GM19240 (cell line): ENCODE measurements around the genes GOLGA8G, GOLGA8T and GOLGA8R.

DNA sequence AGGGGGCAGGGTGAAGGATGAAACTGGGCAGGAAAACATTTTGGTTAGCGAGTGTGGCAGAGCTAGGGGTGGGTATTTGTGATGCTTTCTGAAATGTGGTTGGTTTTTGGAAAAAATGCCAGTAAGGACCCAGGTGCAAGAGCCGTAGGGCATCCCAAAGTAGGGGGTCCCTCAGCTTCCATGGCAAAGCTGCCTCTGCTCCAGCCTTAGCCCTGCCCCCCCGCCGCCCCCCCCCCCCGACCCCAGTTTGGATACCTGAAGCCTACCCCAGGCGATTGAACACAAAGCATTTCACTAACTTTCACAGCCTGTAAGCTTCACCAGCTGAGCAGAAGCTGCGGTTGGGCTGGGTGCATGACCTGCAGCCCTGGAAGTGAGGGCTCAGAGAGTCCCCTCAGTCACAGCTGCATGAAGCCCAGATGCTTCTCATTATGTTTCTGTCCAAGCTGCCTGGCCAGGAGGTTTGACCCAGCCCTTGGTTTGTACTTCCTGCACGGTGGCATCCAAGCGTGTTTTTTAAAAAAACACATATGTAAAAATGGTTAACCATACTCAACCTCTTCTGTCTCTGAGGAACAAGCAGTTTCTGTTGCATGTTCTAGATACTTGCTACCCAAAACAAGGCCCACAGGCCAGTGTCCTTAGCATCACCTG, 75.8 kb upstream of the ATP10A start:
- RRBS: no CpG with 5 or more reads among the region's 9 CpGs

GRCh38 chr15:25971101-25971574, 108.0 kb upstream of the ATP10A start:
- RRBS: no CpG with 5 or more reads among the region's 7 CpGs

GRCh38 chr15:26628742-26629849, 143.8 kb downstream of the GABRB3 start:
- RRBS: 85% methylated on average over 8 of the region's 49 CpGs

DNA sequence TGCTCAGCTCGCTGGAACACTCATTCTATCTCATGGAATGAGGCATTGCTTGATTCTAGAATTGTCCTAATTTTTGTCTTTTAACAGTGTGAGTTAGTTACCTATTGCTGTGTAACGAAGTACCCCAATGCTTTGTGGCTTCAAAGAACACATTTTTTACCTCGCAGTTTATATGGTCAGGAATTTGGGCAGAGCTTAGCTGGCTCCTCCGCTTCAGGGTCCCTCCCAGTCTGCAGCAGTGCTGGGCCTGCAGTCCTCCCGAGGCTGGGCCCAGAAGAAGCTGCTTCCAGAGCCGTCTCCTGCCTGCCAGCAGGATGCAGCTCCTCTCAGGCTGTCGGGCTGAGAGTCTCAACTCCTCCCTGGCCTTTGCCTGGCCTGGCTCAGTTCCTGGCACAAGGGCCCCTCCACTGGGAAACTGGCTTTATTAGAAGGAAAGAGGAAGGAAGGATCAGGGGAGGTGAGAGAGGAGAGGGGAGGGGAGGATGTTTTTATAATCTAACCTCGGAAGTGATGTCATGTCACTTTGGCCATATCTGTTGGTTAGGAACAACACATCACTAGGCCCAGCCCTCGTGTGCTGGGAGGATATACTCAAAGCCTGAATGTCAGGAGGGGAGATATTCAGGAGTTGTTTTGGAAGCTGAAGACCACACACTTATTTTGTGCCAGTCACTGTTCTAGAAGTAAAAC, 72.8 kb downstream of the GABRG3 start:
- RRBS: no CpG with 5 or more reads among the region's 9 CpGs

DNA sequence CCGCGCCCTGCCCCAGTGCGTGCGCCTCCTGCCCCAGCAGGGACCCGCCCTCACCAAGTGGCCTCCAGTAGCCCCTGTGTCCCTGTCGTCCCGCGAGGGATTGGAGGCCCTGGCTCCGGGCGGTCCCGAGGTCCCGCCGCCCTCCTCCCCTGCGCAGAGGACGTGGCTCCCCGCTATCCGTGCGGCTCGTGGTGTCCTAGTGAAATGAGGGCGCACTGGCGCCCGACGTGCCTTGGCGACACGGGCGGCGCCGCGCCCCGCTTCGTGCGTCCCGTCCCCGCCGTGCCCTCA, 557.6 kb downstream of the OCA2 start:
- RRBS: no CpG with 5 or more reads among the region's 35 CpGs

- RRBS: no CpG with 5 or more reads among the region's 20 CpGs
Observed at GRCh38 chr15:28160422-28161169, 61.5 kb upstream of the OCA2 start.

DNA sequence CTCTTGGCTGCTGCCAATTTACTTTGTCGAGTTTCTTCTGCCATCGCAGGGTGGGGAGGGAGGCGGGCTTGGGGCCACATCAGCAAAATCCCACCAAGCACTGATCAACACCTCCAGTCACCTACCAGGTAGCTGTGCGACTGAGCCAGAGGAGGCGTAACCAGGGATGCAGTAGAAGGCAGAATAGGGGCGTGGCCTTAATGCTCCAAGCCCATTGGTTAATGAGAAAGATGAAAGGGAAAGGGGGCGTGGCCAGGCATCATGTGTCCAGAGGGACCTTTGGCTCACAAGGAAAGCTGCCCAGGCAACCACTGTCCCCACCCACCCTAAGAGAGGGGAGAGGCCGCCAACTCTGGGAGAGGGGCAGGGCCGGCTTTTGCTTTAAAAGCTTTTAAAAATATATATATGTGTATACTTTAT, at the start of gene GOLGA8G:
Gene GOLGA8G, minus strand, starts transcription at position 142 of the 420 bp plus-strand sequence.
- RRBS: no CpG with 5 or more reads among the region's 9 CpGs

- RRBS: no CpG with 5 or more reads among the region's 10 CpGs
Observed at GRCh38 chr15:28948930-28949329, 63.2 kb downstream of the APBA2 start.

DNA sequence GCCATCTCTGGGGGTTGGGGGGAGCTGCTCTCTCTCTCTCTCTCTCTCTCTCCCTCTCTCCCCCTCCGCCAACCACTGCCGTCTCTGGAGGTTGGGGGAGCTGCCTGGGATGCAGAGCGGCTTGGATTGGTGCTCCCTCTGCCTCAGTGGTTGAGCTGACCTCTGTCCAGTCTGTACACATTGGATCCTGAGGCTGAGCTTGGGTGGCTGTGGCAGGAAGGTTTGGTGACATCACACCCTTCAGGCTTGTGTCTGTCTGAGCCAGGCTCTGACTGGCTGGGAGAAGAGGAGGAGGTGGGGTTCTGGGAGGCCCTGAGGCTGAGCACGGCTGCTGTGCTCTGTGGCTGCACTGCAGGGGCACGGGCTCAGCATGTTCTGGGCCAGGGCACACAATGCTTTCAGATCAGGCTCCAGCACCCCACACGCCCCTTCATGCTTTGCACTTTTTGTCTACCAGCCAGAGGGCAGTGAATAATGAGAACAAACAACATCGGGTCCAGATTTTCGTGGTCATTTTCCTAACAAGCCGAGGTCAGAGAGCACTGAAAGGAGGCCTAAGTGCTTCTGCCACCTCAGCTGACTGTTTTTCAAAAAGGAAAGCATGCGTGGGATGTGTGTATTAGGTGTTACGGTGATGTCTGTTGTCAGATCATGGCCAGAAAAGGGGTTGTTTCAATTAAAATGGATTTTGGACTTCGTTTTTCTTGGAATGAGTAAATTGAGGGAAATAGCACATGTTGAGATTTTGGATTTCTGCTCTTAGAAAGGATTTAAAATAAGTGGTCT, 99.3 kb downstream of the APBA2 start:
- RRBS: no CpG with 5 or more reads among the region's 12 CpGs

DNA sequence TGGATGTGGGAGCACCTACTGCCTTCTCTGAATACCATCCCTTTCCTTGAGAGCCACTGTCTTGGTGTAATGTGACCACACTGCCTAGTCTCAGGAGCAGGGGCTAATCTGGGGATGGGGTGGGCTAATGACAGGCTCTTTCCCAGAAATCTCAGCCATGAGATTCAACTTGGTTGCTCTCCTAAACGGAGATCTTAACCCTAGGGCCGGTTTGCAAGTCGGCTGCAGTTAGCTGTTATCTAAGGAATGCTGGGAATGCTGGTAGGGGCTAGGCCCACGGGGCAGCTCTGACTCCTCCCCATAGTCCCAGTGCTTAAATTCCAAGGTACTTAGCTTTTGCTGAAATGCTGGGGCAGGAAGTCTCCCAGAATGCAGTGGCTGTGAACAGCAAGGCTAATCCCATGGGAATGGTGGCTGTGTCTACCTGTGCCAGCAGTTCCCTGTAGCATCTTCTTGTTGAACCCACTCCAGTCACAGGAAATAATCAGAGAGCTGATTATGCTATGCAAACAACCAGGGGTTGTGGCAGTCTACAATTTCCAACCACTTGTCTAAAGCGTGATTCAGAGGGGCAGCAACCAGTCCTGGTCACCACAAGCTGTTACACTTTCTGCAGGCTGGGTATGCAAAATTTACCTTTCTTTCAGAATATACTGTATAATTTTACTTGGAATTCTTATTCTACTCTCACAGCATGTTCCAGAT, 102.5 kb upstream of the TJP1 start:
- RRBS: no CpG with 5 or more reads among the region's 5 CpGs

- RRBS: no CpG with 5 or more reads among the region's 5 CpGs
Observed at GRCh38 chr15:30134893-30135146, at the start of gene GOLGA8T. Gene GOLGA8T, plus strand, starts transcription at chr15:30135051.

DNA sequence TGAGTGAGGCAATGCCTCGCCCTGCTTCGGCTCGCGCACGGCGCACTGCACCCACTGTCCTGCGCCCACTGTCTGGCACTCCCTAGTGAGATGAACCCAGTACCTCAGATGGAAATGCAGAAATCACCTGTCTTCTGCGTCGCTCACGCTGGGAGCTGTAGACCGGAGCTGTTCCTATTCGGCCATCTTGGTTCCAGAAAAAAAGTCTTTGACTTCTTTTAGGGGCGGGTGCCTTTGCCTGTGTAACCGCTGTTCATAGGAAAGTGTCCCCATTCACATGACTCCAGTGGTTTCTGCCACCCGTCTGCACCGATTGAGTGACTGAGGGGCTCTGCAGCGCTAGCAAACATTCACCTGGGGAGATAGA, 46.2 kb downstream of the CHRFAM7A start:
- RRBS: no CpG with 5 or more reads among the region's 17 CpGs

- RRBS: no CpG with 5 or more reads among the region's 7 CpGs
Observed at GRCh38 chr15:30414209-30414433, at the start of gene GOLGA8R. Gene GOLGA8R, minus strand, starts transcription at chr15:30414260.

DNA sequence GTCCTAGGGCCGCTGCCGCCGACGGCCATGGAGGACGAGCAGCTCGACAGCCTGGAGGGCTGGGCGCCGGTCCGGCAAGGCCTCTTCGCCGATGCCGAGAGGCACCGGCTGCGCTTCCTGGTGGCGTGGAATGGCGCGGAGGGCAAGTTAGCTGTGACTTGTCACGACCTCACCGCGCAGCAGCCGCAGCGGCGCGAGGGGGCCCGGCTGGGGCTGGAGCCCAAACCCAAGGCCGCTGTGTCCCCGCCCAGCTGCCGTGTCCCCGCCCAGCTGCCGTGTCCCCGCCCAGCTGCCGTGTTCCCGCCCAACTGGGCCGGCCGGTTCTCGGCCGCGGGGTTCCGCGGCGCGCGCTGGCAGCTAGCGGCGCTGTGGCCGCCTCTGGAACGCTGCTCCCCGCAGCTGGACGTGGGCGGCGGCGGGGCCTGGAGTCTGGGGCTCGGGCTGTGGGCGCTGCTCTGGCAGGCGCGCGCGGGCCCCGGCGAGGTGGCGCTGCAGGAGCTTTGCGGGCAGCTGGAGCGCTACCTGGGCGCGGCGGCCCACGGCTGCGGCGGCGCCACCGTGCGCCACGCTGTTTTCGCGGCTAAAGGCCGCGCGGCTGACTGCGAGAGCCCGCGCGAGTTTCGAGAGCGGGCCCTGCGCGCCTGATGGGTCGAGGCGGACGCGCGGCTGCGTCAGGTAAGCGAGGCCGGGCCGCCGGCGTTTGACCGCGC, 56.8 kb upstream of the GOLGA8R start:
- RRBS: no CpG with 5 or more reads among the region's 99 CpGs

DNA sequence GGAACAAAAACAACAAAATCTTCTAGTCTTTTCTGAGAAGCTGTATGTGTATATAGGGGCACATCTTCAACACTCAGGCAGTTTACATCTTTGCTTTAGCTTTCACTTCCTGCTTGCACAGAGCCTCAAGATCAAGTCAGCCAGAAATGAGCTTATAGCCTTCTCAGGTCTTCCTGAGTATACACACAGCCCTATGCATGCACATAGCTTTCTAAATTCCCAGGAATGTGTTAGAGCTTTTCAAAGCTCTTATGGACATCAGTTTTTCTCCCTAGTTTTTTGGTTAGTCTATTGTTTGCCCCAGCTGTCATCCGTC, 22.4 kb upstream of the MTMR10 start:
- RRBS: no CpG with 5 or more reads among the region's 1 CpG

GRCh38 chr15:31081086-31082070, 20.1 kb downstream of the TRPM1 start:
- RRBS: no CpG with 5 or more reads among the region's 14 CpGs

GRCh38 chr15:31214660-31215231, 111.9 kb upstream of the KLF13 start:
- RRBS: no CpG with 5 or more reads among the region's 12 CpGs

DNA sequence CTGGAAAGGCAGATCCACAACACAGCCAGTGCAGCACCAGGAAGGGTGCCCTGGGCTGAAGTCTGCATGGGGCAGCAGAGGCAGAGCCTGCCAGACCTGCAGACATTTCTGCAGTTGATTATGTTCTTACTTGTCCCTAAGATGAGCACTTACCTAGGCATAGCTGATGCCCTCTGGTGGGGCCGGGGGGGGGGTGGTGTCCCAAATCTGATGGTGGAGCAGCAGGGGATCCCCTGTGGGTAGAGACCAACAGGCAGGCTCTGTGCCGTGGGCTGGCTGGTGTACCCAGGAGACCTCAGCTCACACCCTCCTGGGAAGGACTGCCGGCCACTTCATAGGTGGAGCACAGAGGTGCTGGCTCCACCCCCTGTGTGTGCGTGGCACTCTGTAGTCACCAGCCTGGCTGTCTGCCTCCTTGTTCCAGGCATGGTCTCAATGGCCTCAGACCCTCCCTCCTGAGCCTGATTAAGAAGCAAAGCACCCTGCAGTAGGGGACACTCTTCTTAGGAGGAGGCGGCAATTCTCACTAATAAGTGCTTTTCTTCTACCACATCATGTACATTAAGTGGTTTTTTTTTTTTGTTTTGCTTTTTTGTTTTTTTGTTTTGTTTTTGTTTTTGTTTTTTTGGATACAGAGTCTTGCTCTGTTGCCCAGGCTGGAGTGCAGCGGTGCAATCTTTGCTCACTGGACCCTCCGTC, 97.4 kb upstream of the KLF13 start:
- RRBS: no CpG with 5 or more reads among the region's 7 CpGs

DNA sequence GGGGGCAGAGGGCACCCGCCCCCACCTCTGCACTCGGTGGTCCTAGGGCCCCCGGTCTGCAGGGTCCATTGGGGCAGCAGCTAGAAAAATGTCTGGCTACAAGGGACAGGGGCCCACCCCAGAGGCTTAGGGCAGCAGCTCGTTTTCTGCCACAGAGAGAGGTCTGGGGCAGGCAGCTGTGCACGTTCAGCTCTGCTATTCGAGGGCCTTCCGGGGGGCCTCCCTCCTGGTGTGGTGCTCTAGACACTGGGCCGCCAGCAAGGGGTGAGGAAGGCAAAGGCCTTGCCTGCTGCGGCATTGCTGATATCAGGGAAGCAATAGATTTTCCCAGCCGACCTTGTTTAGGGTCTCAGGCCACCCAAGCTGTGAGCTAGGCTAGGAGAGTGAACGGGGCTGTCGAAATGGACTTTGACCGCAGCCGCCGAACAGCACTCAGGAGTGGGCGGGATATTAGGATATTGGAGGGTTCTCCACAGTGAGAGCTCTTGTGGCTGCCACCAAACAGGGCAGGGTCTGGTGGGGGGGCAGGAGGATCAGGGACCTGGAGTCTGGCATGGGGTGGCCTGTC, 61.4 kb upstream of the KLF13 start:
- RRBS: no CpG with 5 or more reads among the region's 16 CpGs

DNA sequence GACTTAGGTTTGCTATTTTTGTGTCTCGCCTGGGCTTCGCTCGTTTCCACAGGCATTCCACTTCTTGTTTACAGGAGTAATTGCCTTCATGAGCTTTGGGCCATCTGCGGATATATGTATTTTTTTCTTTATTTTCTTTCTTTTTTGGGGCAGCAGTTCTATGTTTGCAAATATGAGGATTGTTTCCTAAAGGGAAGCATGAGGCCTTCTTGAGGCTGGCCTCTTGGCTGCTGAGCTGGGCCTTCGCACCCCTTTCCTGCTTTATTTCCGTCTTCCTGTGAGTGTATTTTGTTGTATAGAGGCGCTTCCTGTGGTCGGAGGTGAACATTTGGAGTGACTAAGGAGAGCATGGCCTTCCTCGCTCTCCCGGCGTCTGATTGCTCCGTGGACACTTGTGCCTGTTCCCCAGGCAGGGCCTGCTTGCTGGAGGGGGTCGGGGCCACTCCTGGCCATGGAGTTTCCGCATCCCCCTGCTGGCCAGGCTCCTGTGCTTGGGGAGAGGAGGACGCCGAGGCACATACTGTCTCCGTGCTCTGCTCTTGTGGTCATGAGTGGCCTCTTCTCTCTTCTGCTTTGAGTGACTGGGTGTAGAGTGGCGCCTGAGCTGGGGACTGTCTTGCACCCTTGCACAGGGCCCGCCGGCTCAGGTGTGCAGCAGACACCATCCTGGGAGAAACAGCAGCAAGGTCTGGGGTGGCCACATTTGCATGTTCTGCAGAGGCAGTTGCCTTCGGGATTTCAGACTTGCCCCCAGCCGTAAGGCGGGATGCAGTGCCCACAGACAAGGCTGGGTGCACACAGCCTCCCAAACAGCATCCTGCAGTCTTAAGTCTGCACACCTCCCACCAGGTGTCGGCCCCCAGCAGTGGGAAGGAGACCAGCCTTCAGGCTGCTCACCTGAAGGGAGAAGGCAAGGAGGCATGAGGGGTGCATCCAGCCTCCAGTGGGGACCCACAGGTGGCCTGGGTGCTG, 16.2 kb downstream of the KLF13 start:
- RRBS: no CpG with 5 or more reads among the region's 24 CpGs